Measurements from ENCODE around the genes MRGPRX2 and SLC6A5.

DNA sequence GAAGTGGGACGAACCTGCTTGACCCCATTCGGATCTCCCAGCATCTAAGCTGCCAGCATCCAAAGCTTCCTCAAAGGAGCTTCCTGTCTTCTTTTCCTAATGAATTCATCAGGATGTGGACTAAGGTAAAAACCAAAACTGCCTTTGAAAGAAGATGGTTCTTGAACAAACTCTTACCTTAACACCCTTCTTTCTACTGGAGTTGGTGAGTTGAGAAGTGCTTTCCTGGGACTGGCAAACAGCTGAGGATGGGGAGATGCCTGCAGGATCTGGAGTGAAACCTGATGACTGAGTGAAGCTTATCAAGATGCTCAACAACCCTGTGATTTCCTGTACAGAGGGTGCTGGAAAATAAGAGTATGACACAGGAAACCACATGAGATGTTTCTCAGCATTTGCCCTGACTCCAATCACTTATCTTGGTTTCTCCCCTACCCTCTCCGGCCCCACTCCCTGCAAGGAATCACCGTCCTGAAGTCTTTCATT lies at the start of gene MRGPRX2:
MRGPRX2 (minus strand) TSS at position 276 of the 486 bp plus-strand sequence.
- PRO-cap, 2 experiments: no peak in any of the 2 experiments

GRCh38 chr11:19181334-19181709 lies 20.5 kb downstream of the CSRP3 start:
- PRO-cap, 2 experiments: peak in 1 of 2 experiments; most common minus-strand start chr11:19181617 (in 1)

DNA sequence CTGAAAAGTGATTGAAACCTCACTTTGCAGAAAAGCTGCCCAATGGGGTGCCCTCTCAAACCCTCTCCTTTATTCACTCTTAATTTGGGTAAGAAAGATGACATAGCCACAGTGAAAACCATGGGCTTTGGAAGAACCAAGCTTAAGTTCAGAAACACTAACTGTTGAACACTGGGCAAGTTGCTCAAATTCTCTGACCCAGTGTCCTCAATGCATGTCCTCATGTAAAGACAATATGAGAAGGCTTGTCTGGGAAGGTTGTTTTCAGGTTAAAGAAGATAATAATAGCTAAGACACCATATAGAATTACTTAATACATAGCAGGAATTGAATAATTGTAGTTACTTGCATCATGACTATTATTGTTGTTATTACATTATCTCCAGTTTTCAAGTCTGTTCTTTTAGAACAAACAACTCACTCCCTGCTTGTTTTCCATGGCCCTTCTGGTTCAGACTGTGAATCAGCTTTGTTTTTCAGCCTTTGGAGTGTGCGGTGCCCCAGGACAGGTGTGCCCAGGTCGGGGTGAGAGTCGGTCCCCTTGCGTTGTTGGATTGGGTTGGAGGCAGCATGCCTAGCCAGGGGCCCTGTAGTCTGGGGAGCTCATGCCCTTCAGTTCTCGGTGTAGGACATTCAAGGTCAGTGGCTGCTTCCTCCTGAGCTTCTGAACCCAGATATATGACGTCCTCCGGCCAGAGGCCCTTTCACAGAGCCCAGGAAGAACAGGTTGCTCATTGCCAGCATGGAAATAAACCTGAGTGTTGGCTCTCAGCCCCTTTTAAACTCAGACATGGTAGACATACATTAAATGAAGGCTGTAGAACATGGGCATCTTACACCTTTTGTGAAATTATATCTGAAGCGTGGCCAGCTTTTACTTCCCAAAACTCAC lies 2.9 kb downstream of the CSRP3 start:
- PRO-cap, 2 experiments: peak in 1 of 2 experiments; most common plus-strand start position 707 of the sequence (in 1); most common minus-strand start position 77 of the sequence (in 1)

GRCh38 chr11:19240124-19240780 lies 493 bp downstream of the E2F8 start:
- PRO-cap, 2 experiments: no peak in any of the 2 experiments

- PRO-cap, 2 experiments: no peak in any of the 2 experiments
These were observed 202.3 kb upstream of the NAV2 start for GRCh38 chr11:19510199-19510834.

GRCh38 chr11:19534146-19534870 lies 178.3 kb upstream of the NAV2 start:
- PRO-cap, 2 experiments: no peak in any of the 2 experiments

- PRO-cap, 2 experiments: no peak in any of the 2 experiments
These were observed 114.8 kb upstream of the NAV2 start for GRCh38 chr11:19597745-19598425.

DNA sequence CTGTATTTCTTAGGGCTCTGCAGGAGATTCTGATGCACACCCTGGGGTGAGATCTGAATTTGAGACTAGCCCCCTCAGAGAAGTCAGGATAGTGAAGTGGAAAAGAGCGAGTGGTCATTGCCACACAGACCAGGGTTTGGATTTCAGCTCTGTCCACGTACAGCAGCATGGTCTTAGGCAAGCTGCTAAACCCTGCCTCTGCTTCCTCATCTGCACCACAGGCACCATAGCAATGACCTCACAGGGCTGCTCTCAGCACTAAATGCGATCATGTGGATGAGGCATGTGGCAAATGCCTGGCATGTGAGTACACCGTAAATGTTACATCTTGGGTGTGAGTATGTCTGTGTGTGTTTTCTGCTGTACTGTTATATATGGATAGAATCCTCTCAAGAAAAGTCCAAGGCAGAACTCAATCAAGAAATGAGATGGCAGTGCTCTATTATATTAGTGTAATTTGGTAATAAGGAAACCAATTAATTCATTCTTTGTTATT lies 15.8 kb downstream of the NAV2 start:
- PRO-cap, 2 experiments: no peak in any of the 2 experiments

GRCh38 chr11:19736836-19737286 lies 24.2 kb downstream of the NAV2 start:
- PRO-cap, 2 experiments: no peak in any of the 2 experiments

GRCh38 chr11:19753851-19754212 lies 41.2 kb downstream of the NAV2 start:
- PRO-cap, 2 experiments: no peak in any of the 2 experiments

- PRO-cap, 2 experiments: no peak in any of the 2 experiments
These were observed 179.2 kb downstream of the DBX1 start for GRCh38 chr11:19980643-19981880.

DNA sequence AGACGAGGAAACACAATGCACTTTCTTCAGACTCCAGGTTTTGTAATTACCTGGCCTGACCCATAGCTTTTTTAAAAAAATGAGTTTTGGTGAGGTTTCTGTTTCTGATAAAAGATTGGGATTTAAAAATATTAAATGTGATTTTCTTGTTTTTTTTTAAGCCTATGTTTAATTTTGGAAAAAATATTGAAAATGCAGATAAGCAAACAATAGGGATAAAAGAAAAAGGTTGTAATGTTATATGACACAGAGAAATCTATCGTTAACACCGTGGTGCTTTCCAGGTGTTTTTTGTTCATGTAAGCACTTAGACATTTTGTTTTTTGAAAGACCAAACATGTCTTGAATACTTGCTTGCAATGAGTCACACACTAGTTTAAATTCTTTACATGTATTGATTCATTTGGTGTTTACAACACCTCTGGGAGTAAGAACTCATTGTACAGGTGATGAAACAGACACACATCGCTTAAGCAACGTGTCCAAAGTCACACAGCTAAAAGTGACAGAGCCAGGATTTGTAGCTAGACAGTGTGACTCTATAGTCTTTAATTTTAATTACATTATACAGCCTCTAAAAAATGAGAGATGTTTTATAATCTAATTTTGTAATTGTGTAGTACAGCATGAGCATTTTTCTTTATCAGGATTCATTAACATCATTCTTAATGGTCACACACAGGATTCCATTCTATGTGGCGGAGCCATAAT lies 149.0 kb downstream of the DBX1 start:
- PRO-cap, 2 experiments: no peak in any of the 2 experiments

DNA sequence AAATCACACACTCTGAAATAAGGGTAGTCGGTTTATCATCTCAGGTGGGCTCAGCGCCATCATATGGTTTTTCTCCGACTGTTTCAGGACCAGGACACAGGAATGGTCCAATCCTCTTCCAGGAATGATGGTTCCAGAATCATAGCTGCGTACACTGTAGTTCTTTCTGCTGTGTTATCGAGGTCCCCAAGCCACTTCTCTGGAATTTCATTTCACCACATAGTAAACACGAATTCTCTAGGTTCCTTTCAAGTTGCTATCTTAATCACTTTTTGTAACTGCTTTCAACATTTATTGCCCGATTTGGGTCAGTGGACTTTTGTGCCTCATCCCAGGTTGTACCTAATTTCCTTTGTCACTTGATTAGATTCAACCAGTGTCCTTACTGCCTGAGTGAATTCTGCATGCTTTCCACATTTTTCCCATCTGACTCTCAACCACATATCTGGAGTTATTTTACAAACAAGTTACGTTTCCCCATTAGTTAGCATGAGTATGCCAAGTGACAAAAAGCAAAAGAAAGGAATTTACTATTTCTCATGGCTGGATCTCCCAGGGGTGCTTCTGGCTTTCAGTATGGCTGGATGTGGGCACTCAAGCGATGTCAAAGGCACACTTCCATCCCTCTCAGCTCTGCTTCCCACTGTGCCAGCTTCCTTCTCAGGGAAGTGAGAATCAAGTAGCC lies 129.1 kb downstream of the DBX1 start:
- PRO-cap, 2 experiments: no peak in any of the 2 experiments

DNA sequence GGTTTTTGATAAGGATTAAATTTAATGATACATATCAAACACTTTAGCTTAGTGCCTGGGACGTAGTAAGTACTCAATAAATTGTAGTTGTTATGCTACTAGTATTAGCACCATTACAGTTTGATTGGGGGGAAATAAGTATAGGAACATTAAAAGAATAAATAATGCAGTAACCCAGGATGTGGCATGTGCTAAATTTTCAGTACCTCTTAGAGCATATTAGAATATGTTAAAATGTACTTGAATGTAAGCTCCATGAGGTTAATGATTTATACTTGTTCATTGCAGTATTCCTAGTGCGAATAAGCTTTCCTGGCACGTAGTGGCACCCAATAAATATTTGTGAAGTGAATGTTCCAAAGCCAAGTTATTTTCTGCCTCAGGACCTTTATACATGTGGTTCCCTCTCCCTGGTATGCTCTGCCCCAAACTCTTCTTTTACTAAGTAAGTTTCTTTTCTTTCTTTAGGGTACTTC lies 118.9 kb downstream of the DBX1 start:
- PRO-cap, 2 experiments: no peak in any of the 2 experiments

DNA sequence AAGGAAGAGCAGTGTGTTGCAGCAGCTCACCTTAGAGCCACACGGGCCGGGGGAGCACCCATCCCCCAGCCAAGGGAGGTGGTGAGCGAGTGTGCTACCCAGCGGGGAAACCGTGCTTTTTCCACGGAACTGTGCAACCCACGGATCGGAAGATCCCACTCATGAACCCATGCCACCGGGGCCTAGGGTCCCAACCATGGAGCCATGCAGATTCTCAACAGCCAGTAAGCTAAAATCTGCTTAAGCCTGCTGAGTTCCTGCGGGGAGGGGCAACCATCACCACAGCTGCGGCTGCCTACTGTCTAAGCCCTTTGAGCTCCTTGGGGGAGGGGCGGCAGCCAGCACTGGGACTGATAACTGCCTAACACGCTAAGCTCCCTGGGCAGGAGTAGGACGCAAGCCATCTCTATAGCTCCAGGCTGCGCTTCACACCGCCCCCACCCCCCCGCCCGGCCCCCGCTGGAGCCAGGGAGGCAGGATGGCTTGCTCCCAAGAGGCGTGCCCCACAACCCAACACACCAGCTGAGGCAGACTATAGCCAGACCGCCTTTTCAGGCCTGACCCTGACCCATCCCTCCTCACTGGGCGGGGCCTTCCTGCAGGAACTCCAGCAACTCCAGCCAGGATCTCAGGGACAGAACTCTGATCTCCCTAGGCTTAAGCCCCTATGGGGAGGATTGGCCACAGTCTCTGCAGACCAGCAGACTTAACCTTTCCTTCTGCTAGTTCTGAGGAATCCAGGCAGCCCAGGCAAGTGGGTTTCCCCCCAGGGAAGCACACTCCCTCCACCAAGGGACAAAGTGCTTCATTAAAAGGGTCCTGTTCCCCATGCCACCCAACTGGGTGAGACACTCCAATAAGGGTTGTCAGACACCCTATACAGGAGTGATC lies 20.7 kb upstream of the HTATIP2 start:
- PRO-cap, 2 experiments: no peak in any of the 2 experiments

DNA sequence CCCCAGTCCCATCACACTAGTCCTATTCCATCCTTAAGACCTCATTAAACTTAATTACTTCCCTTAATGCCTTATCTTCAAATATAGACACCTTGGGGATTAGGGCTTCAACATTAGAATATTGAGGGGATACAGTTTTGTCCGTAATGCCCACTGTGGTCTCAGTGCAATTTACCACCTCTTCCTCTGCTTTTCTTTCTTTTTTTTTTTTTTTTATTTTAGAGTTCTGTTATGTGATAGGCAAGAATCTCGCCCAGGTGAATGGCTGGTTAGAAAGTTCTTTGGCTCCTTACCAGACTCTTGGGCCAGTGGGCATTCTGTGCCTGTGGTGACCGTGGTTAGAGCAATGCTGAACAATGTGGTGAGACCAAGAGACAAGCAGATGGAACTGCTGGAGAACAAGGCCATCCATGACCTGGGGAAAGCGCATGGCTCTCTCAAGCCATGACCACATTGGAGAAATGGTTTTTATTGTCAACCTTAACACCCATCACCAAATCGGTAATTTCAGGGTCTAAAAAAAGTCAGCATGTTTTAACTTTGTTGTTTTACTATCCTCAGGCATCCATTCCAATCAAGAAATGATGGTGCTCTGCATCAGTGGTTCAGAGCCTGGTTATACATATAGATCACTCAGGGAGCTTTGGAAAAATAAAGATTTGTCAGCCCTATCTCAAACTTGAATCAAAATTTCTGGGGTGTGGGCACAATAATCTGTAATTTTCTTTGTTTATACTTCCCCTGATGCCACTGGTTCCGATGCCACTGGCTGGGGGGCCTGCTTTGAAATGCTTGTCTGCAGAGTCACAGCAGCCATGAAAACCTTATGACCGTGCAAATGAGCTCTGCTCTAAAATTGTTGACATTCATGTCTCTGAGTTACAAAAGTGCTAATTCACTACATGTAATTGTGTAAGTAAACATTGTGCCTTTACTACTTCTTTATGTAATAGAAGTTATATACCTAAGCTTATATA lies 4.5 kb upstream of the PRMT3 start:
- PRO-cap, 2 experiments: no peak in any of the 2 experiments

DNA sequence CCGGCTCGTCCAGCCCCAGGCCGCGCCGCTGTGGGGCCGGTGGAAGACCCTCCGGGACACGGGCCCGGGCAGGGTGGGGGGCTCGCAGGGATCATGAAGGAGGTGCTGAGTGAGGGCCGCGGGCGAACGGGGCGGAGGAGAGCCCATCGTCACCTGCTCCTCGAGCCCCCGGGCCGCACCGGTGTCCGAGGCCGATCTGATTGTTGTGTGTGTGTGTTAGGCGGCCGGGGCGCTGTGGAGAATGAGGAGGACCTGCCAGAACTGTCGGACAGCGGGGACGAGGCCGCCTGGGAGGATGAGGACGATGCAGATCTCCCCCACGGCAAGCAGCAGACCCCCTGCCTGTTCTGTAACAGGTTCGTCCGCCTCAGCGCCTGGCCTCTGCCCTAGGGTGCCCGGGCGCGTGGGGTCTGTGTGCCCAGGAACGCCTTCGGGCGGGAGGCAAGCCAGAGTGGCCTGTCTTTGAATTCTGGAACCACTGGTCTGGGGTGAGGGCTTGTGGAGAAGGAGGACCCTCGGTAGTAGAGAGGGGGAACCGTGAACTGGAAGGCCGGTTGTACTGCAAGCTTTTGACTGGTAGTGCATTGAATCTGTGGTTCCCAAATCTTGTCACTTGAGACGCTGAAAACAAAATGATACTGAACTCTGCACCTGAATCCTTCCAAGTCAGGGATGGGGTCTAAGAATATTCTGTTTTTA lies 432 bp downstream of the PRMT3 start:
- PRO-cap, 2 experiments: peak in 1 of 2 experiments; most common plus-strand start position 264 of the sequence (in 1); most common minus-strand start position 203 of the sequence (in 1)

DNA sequence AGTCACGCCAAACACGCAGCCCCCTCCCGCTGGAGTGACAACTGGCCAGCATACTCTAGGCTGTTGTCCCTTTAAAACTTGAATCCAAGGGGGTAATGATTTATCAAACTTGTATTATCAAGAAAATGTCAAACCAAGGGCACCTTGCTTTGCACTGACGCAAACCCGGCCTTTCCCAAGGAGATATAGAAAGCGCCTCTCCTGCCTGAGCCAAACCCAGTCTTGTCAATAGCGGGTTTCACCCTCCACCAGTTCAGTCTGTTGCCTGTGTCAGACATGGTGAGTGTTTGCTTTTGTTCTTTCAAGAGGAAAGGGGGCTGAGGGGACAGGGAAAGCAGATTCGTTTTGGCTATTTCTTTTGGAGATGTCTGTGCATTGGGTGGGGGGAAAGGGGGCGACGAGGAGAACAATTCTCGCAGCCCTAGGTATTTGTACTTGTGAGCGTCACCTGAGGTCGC lies at the start of gene SLC6A5:
SLC6A5 (plus strand) TSS at position 212 of the 458 bp plus-strand sequence.
- PRO-cap, 2 experiments: no peak in any of the 2 experiments

DNA sequence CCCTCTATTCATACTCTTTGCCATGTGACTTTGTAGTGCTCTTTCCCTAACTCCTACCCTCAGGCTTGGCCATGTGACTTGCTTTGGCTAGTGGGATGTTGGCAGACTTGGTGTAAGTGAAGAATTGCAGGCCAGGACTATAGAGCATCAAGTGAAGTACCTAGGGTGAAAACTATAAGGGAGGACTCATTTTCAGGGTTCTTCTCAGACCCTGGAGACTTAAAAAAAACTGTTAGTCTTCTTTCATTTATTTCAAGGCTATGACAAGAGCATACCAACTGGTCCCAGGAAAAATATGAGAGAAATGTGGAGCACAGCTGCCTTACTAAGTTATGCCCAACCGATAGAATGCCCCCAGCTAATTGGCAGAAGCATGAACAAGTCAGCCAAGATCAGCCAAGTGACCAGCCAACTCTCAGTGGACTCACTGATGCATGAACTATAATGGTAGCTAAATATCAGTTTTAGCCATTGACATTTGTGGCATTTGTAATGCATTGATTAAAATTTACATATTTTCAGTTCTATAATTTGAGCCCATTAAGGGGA lies 81.0 kb downstream of the FANCF start:
- PRO-cap, 2 experiments: peak in 1 of 2 experiments; most common minus-strand start position 295 of the sequence (in 1)

DNA sequence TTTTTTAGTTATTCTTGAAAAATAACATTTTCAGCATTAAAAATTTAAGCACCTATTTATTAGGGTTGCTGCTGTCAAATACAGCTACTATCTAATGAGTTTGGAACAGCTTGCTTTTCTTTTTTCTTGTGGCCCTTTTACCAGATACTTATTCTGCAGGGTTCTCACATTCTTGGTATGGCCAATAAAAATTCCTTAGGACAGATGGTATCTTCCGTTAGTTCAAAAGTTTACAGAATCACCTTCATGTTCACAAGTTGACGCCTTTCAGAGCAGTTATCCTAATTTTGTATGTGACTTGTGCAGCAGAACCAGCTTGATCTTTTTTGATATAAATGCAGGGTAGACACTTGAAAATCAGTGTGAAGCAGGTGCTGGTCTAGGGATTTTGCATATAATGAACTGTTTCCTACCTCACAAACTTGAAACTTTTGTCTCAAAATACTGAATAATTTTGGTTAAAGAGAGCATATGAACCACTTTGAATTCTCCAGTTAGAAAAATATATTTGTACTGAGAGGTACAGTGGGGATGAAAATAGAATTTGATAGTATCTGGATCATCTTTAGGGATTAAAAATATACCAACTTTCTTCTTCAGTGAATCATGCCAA lies 13.7 kb downstream of the GAS2 start:
- PRO-cap, 2 experiments: no peak in any of the 2 experiments